ENCODE results near the gene CKAP2.

DNA sequence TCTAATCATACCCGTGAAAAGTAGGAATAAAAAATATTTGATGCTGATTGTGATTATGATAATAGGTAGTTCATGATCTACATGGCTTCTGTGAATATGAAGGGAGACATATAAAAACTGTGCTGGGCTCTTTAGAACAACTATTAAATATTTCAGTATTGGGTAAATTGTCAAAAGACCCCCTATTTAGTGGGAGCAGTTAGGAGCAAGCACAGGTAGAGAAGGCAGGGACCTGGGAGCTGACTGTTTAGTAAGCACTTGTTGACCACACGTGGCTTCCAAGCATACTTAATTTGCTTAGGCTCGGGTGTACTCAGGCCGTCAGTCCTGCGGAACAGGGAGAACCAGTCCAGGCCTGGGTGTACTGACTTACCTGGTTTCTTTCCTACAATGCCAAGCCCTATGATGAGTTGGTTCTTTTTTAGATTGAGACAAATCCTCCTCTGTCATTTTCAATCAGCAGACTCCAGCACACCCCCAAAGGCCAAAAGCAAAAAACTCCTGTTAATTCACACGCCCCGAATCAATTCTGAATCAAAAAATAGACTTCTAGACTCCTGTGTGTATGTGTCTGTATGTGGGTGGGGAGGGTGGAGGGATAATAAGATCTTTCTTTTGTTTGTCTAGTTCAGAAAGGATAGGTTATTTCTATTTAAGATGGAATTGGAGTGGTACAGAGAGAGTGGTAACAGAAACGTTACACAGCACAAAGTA is 90.1 kb downstream of the WDFY2 start:
- PRO-cap: no peak
- RAMPAGE, long total RNA: no peak

DNA sequence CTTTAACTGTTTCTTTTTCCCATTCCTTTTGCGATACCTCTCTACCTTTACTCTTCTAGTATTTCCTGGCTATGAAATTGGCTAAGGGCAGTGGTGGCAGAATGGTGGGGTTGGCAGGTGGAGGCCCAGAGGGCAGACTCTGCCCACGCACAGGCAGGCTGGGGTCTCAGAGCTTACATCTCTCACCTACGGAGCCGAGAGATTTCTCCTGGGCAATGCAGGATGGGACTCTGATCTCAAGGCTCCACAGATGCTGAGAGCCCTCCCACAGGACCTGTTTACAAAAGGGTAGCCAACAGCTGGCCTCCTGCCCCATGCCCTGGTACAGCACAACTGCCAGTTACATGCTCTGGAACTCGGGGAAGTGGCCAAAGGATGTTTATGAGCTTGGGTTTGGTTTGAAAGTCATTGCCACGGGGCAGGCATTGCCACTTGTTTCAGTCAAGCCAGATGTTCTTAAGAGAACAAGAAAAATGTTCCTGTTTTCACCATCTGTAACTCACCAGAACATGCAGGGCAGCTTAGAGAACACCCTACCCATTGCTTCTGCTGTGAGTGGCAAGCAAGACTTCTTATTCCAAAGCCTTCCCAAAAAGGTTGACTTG is 3.5 kb downstream of the DHRS12 start:
- PRO-cap: no peak
- RAMPAGE, long total RNA: no peak

- PRO-cap: no peak
- RAMPAGE, long total RNA: no peak
Measured at GRCh38 chr13:51826535-51827157, 18.3 kb downstream of the TMEM272 start.

GRCh38 chr13:51848677-51849065 is 3.7 kb upstream of the TMEM272 start:
- PRO-cap: no peak
- RAMPAGE, long total RNA: no peak

GRCh38 chr13:51967611-51967798 is 43.7 kb downstream of the ATP7B start:
- PRO-cap: no peak
- RAMPAGE, long total RNA: no peak

- PRO-cap: no peak
- RAMPAGE, long total RNA: no peak
Measured at GRCh38 chr13:51967799-51968408, 43.3 kb downstream of the ATP7B start.

DNA sequence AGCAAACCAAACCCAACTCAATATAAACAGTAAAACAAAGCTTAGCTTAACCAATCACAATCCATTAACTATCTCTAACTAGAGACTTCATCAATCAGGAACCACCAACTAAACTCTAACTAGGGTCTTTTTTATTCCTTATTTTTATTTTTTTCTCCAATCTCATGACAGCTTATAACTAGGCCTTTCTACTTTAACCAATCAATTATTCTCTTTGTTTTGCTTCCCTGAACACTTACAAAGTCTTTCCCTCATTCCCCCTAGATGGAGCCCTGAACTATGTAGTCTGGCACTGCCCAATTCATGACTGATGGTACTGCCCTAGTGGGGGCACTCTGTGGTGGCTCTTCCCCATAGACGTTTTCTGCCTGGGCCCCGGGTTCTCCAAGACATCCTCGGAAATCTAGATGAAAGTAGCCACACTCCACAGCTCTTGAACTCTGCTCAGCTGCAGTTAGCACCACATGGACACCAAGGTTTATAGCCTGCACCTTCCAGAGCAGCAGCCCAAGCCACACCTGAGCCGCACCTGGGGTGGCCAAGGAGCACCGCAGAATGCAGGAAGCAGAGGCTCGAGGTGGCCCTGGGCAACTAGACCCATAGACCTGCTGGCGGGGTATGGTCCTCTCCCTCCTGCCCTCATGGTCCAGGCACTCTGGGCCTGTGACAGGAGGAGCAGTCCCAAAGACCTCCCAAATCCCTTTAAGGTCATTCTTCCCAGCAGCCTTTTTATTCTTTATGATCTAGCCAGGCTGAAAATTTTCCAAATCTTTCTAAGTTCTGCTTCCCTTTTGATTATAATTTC is 6.6 kb downstream of the ATP7B start:
- PRO-cap: no peak
- RAMPAGE, long total RNA: no peak

- PRO-cap: no peak
- RAMPAGE, long total RNA: no peak
Measured at GRCh38 chr13:52006472-52006683, 4.9 kb downstream of the ATP7B start.

- PRO-cap: no peak
- RAMPAGE, long total RNA: no peak
Measured at GRCh38 chr13:52030044-52030371, 5.5 kb downstream of the UTP14C start.

DNA sequence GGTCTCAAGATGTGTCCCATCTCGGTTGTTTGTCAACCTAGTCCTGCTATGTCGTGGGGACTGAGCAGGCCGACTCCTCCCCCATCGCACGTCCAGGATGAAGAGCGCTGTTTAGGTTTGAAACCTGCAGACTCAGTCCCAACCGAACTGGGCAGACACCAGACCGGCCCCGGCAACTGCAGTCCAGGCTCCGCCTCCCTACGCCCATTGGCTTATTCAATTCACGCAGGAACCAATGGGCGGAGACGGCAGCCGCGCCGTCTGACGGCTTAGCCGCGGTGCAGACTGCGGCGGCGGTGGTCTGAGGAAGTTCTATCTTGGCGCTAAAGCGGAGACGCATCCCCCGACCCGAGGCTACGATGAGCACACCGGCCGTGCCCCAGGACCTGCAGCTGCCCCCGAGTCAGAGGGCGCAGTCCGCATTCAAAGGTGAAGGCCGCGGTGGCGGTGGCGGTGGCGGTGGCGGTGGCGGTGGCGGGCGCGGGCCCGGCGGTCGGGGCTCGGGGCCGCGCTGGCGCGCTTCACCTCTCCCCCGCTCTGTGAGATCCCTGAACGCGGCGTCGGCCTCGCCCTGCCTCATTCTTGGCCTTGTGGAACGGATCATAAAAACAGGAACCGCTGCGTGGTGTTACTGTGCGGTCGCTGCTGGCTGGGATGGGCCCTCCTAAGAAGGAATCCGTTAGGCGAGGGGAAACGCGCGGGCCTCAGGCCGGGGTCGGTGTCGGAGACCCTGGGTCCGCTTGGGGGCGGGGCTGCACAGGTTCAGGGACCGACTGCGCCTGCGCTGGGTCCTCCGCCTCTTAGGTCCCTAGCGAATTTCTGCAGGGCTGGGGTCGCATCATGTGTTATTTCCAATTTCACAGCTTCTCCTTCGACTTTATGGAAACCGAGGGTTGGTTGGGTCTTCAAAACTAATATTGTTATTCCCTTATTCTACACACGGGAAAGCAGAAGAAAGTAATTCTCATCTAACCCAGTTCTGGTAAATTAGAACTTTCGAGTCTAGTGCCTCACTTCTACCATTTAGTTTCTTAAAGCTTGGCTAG is at the start of gene CKAP2:
Gene CKAP2, plus strand, starts transcription at position 281 of the 1,046 bp plus-strand sequence.
- PRO-cap: bidirectional peak, plus-strand start at position 264 of the sequence, minus-strand start at position 149 of the sequence
- RAMPAGE, long total RNA: start-site peak on the plus strand centred at position 286 of the sequence, 21 bp wide, 216 and 206 reads in 2 replicates

GRCh38 chr13:52739246-52739437 is 478 bp downstream of the CNMD start:
- PRO-cap: no peak
- RAMPAGE, long total RNA: no peak

- PRO-cap: no peak
- RAMPAGE, long total RNA: no peak
Measured at GRCh38 chr13:53200722-53201995, 172.5 kb downstream of the OLFM4 start.

GRCh38 chr13:54036827-54037159 is 1008.2 kb downstream of the OLFM4 start:
- PRO-cap: no peak
- RAMPAGE, long total RNA: no peak

- PRO-cap: unidirectional peak, minus-strand start at chr13:54775975
- RAMPAGE, long total RNA: no peak
Measured at GRCh38 chr13:54775874-54776136, 1747.2 kb downstream of the OLFM4 start.

GRCh38 chr13:55660031-55660633 is 1480.6 kb upstream of the PRR20A start:
- PRO-cap: no peak
- RAMPAGE, long total RNA: no peak

DNA sequence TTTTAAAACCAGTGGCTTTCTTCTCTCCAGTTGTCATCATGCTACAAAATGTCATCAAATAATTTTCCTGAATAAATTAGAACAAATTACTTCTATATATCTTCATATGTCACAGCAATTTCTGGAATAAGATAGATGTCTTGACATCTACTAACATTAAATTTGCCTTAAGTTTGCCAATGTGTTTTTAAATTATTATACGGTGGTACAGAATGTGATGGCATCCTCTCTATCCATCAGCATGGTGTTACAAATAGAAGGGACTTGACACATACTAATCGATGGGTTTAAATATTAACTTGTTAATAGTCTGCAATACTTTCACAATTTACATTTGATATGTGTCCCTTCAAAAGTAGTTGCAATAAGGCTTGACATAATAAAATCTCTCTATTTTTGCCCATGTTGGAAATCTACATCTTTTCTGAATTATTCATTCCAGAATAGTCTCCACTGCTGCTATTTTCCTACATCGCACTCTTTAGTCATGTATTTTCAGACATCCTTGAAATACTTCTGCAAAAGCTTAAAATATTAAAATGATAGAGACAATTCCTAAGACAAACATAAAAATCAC is 65.1 kb upstream of the PRR20A start:
- PRO-cap: no peak
- RAMPAGE, long total RNA: no peak

DNA sequence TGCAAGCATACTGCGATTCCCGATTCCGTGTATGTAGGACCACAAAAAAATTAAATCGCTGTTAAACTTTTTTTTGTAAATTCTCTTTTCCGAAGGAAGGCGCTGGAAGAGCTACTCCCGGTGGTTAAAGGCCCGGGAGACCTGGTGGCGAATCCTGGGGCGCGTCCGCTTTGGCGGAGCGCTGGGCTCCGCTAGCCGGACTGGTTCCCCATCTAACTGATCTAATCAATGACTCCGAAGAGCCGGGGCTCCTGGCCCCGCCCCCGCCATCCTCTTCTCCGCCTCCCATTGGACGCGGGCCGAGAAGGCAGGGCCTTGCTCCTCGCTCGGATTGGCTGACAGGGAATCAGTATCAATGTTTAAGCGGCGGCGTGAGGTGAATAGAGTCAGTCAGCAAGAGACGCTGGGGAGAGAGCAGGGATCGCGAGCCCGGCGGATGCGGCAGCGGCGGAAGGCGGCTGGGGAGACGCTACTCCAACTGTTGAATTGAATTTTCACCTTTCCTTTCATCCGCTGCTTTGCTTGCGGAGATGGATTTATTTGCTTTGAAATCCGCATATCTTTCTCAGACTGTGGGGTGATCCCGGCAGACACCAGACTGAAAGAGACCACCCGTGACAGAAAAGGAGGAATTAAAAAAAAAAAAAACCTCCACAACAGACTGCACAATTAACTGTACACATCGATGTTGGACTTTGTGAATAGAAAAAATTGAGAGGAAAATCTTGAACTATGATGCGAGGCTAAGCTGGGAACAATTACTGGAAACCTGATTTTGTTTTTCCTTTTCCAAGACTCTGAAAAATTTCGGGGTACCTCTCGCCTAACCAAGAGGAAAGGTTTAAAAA is 1.6 kb upstream of the PCDH17 start:
- PRO-cap: bidirectional peak, plus-strand start at position 389 of the sequence, minus-strand start at position 202 of the sequence
- RAMPAGE, long total RNA: start-site peak on the plus strand centred at position 392 of the sequence, 33 bp wide, 140 and 120 reads in 2 replicates

DNA sequence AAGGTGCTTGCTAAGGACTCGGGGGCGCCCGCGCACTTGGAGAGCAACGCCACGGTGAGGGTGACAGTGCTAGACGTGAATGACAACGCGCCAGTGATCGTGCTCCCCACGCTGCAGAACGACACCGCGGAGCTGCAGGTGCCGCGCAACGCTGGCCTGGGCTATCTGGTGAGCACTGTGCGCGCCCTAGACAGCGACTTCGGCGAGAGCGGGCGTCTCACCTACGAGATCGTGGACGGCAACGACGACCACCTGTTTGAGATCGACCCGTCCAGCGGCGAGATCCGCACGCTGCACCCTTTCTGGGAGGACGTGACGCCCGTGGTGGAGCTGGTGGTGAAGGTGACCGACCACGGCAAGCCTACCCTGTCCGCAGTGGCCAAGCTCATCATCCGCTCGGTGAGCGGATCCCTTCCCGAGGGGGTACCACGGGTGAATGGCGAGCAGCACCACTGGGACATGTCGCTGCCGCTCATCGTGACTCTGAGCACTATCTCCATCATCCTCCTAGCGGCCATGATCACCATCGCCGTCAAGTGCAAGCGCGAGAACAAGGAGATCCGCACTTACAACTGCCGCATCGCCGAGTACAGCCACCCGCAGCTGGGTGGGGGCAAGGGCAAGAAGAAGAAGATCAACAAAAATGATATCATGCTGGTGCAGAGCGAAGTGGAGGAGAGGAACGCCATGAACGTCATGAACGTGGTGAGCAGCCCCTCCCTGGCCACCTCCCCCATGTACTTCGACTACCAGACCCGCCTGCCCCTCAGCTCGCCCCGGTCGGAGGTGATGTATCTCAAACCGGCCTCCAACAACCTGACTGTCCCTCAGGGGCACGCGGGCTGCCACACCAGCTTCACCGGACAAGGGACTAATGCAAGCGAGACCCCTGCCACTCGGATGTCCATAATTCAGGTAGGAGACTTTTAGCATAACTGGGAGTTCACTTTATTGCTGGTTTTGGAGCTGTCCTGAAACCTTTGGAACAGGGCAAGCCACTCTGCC is 3.0 kb downstream of the PCDH17 start:
- PRO-cap: no peak
- RAMPAGE, long total RNA: no peak

DNA sequence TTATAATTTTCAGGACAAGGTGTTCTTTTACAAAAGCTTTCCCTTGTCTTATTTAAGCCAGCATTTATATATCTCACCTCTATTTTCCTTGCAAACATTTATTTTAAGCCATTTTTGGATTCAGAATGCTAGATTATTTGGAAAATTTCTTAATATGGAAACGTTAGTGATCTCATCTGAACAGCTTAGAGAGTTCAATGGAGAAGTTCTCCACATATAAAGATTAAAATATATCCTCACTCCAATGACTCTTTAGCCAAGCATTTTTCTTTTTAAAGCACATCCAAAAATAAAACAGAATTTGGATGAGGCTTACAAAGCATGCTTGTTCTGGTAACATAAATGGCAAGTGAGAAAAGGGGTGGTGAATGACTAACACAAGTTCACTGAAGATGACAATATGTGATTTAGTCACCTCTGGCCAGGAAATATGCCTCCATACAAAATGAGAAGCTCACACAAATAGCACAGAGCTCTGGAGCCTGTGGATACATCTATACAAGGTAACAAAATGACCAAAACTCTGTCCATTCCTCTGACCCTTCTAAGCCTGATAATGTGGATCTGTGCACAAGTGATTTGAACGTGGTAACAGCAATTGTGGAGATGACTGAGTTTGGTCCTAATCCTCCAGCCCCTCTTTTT is 253.0 kb downstream of the PCDH20 start:
- PRO-cap: no peak
- RAMPAGE, long total RNA: no peak

DNA sequence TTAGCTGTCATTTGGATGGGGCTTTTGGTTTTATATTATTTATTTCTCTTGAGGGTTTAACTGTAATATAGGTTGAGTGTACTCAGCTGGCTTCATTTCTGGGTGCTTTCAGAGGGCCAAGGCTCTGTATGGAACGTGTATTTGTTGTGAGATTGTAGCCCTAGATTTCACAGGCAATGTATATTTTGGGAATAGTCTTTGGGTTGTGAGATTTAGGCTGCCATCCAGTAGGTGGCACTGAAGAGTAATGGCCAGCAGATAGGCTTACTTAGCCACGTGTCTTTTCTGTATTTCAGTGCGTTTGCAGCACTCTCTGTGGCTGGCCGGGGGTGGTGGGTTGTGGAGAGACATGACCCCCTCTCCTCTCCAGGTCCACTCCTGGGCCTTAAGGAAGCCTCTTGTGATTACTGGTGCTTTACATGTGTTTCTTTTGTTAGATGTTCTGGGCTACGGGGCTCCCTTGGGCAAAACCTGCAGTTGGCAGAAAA is 1096.5 kb upstream of the PCDH20 start:
- PRO-cap: no peak
- RAMPAGE, long total RNA: no peak